CMK (cell line): Measurements from ENCODE around the gene MC4R.

- RRBS = no CpG with 5 or more reads among the region's 10 CpGs
Observed at GRCh38 chr18:58997617-58998303, 133.1 kb downstream of the ZNF532 start.

DNA sequence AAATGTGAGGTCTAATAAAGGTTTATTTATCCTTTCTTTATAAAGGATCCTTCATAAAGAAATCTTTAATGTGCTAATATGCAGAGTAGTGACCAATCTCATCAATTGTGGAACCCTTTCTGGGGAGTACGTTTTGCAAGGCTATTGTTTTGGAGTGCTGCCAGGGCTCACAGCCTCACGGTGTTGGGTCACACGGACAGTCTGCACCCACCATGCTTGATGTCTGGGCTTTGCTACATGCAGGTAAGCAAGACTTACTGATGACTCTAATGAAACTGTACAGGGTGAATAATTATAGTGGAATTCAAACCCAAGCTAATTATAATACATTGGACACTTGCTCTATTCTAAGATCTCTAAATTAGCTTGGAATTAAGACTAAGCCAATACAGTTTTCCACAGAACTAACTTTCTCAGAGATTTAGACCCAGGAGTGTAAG, 7.5 kb downstream of the LMAN1 start:
- RRBS = no CpG with 5 or more reads among the region's 3 CpGs

DNA sequence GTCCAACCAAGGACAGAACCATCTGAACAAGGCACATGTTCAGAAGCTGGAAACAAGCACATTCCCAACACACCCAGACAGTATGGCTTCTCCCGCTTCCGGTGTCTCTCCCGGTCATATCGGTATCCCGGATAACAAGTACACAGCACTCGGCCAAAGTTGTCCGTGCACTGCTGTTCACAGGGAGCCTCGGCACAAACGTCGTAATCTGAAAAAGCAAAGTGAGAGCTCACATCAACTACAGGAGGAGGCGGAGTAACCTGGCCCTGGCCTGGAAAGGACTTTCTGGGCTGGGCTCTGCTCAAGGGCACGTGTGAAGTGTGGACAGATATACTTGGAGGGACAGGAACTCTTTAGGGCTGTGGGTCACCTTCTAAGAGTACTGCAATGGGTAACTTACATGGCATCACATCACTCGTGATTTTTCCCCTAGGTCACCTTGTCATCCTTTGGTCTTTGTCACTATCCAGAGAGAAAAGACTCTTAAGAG, 110.4 kb upstream of the LMAN1 start:
- RRBS = no CpG with 5 or more reads among the region's 13 CpGs

DNA sequence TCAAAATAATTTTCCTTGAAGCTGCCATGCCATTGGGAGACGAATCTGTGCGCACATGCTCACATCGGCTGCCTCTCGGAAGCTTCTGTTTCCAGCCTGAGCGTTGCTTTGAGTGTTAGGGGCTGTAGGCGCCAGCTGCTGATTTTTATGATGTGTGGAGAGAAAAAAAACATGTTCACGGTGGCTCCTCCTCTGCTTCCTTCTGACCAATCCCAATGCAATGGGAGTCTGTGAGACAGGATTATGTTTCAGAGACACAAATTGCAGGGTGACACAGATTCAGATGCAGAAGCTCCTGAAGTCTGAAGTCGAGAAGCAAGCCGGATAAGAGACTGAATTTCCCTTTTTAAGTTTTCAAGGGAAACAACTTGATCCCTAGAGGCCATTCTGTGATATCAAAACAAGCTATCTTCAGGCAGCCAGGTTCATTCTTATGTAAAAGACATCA, at the start of gene MC4R:
MC4R (minus strand) TSS at position 117 of the 448 bp plus-strand sequence.
- RRBS = no CpG with 5 or more reads among the region's 9 CpGs

- RRBS = no CpG with 5 or more reads among the region's 4 CpGs
Observed at GRCh38 chr18:60929938-60930423, 403.2 kb upstream of the CDH20 start.

DNA sequence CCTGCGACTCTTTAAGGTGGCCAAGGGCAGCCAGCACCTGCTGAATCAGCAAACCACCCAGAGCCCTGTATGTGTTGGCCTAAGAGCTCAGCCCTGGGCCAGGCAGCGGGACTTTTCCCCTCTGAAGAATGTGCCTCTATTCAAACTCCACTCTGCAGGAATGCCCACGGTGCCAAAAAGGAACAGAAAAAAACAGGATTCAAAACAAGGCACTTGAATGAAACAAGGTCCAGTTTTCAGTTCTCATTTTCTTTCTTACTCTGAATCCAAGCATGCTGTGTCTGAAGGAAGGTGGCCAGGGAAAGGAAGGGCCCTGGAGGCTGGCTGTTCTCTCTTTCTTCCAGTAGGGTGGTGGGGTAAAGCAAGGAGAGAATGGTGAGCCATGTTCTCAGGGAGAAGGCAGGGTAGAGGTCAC, 150.1 kb downstream of the RNF152 start:
- RRBS = no CpG with 5 or more reads among the region's 3 CpGs

DNA sequence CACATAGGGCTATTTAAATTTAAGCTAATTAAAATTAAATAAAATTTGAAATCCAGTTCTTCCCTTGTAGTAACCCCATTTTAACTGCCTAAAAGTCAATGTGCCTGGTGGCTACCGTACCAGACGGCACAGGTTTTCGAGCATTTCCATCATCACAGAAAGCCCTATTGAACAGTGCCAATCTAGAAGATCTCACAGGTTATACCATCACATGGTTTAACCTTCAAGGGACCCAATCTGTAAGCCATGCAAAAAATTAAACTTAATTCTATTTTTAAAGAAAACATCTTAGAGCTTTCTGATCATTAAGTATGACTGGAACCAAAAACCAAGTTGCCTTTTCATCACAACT, 80.7 kb downstream of the RNF152 start:
- RRBS = no CpG with 5 or more reads among the region's 3 CpGs

DNA sequence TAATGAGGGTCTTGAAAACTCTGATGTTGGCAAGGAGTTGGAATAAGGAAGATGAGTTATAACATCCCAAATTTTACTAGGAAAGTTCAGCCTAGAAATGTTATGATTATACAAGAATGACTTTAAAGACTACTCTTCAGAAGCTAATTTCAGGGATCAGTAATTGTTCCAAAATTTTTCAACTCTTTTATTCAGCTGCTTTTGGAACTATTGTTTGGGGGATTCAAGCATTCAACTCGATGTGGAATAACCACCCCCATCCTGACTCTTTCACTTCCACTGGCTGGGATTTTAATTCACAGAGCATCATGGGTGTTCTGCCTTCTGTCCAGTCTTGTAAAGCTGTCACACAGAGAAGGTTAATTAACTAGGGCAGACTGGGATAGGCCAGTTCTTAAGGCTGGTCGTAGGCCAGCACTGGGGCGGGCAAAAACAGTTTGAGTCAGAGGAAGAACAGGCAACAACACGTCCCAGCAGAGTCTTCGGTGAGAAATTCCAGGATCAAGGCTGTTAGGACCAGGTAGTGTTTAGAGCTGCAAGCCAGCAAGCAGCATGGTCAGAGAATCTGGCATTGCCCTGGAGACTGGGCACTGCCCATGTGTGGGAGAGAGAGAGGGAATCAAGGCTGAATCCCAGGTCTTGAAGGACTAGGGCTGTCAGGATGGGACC, 3.9 kb upstream of the RNF152 start:
- RRBS = no CpG with 5 or more reads among the region's 5 CpGs

- RRBS = no CpG with 5 or more reads among the region's 3 CpGs
Observed at GRCh38 chr18:62188382-62188612, 1.2 kb downstream of the RELCH start.

DNA sequence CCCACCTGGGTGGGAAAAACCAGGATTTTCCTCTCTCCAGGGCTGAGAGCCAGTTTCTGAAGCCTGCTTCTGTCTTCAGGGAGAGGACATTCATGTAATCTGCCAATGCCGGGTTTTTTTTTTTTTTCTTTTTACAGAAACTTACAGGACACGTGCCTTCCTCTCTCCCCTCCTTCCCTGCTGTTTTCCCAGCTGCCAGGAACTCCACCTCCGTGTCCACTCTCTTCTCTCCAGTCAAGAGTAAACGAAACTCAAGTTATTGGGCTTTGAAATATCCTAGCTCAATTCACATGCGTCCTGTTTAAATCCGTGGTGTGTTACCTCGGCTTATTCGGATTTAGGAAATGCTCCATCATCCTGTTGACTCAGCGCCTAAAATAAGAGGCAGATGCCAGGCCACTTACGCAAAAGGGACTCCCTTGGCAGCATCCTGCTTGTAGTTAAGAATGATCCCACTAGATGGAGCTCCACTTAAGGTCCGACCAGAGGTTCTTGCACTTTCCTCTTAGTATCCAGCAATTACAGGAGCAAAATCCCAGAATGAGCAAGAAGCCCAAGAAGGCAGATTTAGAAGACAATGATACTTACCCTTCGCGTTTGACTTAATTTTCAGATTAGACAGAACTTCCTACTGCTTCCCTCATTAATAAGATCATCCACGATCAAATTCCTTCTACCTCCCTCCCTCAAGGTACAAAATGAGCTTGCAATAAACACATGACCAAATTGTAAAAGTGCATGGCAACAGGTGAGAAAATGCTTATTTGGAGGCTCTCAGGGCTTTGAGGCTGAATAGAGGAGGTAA, 97.2 kb upstream of the ZCCHC2 start:
- RRBS = no CpG with 5 or more reads among the region's 14 CpGs

GRCh38 chr18:62498474-62498904, 24.3 kb upstream of the ZCCHC2 start:
- RRBS = no CpG with 5 or more reads among the region's 2 CpGs

DNA sequence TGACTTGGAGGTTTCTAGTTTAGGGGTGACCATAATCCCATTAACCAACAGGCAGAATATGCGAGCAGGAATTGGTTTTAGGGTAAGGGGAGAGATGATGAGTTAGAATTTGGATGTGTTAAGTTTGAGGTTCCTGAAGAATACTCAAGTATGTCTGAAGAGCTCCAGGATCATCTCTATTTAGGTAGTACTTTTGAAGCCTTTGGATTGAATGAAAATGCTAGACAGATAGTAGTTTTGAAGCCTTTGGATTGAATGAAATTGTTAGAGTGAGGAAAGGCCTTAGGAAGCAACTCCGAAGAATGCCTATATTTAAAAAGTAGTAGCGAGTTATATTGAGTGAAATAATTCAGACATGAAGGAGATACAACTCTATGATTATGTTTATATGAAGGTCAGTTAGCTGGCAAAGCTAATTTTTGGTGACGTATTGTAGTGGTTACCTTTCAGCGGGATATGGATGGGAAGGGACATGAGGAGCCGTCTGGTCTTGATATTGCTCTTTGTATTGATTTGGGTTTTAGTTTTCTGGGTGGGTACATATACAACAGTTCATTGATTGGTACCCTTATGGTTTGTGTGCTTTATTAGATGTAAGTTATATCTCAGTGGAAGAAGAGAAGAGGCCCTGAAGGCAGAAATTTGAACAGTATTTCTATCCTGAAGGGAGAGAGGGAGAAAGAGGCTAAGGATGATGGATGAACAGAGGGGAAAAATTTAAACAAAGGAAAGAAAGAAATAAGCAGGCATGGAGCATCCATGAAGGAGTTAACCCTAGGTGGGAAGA, 23.8 kb downstream of the PHLPP1 start:
- RRBS = no CpG with 5 or more reads among the region's 6 CpGs

GRCh38 chr18:62978264-62979361, 263.3 kb downstream of the PHLPP1 start:
- RRBS = over 99% methylated on average over 4 of the region's 54 CpGs

DNA sequence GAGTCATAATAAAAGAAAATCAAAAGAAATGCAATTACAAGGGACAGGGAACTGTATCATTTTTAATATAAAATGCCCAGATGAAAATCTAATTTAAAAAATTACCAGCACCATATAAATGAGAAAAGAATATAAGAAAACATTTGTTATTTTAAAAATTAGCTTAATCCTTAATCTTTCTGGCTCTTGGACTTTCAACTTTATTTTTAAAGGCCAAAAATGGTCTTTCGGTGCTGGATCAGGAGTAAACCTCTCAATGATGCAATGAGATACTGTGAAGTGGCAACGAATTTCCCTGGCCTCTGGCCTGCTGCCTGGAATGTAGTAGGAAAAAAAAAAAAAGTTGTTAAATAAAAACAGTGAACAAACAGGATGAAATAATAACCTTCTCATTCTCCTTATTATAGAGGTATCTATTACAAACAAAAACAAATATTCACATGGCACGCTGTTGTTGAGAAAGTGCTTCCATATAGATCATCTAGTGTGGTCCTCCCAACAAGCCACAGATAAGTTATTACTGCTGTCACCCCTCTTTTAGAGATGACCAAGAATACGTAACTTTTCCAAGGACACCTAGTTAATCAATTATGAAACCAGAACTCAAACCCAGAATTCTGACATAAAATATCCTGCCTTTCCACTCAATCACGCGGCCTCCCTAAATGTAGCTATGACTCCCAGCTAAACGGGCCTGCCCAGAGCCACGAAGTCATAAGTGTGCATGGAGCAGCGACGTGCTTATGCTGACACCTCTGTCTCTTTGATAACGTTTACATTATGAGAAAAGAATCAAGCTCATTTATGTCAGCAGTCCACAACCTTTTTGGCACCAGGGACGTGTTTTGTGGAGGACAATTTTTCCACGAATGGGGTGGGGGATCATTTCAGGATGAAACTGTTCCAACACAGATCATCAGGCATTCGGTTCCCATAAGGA, 171.0 kb downstream of the BCL2 start:
- RRBS = no CpG with 5 or more reads among the region's 14 CpGs

GRCh38 chr18:63284023-63284863, 35.3 kb downstream of the BCL2 start:
- RRBS = no CpG with 5 or more reads among the region's 10 CpGs

- RRBS = no CpG with 5 or more reads among the region's 6 CpGs
Observed at GRCh38 chr18:63286647-63287480, 32.7 kb downstream of the BCL2 start.

DNA sequence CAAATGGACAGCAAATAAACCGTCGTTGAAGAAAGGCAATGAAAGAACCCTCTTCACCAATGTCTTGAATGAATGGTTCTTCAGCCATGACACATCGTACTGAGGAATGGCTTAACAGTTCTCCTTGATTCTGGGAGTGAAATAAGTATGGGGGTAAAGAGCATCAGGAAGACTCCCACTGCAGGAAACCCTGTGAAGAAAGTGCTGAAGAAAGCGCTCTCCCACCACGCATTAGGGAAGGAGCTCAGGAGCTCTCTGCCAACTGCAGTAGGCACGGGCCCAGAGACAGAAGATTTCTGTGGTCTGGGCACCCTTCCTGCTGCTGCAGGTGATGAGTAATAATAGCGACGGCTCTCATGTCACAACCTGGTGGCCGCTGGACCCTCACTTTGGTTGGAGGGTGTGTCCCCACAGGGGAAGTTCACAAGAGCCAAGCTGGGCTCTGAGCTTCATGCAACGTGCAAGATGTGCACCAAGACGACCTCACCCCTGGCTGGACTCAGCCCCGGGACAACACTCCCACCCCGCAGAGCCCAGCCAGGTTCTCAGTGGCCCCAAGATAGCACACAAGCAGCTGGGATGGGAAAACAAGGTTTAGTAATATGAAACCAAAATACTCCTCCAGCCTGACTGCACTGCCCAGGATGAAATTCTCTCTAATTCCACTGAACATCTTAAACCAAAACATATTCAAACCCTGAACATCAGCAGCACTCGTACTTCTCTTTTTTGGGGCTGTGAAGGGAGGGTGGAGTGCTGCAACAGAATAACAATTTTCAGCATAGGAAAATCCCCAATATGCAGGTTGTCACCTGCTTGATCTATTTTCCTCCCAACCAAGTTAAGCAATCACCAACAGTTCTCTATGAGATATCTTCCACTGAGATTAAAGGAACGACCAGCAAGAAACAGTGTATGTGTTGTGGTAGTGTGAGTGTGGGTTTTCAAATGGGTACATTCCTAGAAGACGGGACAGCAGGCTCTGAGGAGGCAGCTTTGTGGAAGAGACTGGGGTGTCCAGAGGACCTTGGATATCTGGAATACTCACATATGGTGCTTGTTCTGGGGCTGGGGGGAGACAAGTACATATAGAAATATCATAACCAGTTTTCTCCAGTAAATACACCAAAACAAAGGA, 26.6 kb downstream of the BCL2 start:
- RRBS = no CpG with 5 or more reads among the region's 16 CpGs

DNA sequence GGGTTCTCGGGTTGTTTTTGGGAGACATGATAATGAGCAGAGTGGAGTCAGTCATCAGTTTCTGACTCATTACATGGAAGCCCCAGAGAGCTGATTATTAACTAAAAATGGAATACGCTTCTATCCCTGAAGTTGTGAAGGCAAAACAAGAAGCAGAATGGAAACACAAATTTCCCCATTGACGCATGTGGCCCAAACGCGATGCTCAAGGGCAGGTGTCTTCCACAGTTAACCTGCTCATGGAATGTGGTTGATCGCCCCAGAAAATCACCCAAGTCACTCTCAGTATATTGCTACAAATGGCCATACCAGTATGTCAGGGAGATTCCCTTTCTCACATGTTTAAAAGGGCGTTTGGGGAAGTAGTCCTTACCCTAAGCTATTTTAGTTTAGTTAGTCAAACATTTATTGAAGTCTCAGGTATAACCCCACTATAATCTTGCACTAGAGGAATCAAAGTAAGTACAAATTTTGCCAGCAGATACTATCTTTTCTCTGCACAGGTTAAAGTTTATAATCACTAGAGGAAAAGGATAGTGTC, 8.0 kb downstream of the BCL2 start:
- RRBS = no CpG with 5 or more reads among the region's 7 CpGs

DNA sequence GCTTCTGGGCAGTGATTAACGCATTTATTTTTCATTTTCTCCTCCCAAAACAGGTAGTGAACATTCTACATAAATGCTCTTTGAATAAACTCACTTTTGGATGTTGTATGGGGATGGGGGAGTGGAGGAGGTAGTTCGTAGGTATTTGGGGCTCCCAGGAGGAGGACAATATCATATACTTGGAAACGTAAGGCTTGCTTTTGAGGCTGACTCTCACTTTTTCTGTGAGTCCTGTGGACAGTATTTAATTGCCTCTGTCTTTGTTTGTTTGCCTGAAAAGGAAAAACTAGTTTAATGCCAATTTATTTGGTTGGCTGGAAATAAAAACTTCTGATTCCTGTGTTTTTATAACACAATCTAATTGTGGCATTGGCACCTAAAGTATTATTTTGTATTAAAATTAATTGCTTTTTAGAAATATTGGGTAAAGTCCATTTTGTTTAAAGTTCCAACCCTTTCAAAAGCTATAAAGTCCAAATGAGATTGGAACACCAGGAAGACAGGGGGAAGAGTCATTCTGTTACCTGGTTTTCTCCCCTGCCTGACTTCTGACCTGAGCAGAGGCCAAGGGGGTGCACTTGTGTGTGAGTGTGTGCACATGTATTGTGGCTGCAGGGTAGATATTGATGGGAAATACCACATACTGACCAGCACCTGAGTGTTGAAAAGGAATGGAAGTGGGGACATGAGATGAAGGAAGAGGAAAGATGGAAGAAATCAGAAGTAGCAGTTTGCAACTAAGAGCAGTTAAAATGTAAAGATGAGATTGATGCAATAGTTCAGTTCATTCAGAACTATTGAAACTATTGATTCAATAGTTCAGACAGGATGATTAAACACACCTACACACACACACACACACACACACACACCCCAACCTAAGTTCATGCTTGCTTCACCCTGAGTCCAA, 4.6 kb downstream of the SERPINB8 start:
- RRBS = no CpG with 5 or more reads among the region's 3 CpGs

- RRBS = no CpG with 5 or more reads among the region's 3 CpGs
Observed at GRCh38 chr18:67599273-67599780, 82.8 kb upstream of the DSEL start.